Left lobe of liver (tissue), 1 donor: Measurements from ENCODE around the genes MAST1 and CACNA1A.

DNA sequence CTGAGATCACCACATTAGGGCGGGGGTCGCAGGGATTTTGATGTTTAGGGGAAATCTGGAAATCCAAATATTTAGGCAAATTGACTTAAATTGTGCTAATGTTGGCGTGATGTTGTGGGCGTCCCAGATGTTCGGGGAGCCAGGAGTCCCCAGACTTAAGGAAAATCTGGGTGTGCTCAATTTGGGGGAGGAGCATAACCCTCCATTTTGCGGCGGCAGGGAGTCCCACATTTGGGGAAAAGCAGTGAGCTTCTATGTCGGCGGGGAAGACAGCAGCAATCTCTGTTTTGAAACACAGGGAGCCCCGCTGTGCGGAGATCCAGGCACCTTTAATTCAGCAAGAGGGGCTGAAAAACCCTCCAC, 3.3 kb upstream of the HOOK2 start:
- PRO-cap, result no peak

DNA sequence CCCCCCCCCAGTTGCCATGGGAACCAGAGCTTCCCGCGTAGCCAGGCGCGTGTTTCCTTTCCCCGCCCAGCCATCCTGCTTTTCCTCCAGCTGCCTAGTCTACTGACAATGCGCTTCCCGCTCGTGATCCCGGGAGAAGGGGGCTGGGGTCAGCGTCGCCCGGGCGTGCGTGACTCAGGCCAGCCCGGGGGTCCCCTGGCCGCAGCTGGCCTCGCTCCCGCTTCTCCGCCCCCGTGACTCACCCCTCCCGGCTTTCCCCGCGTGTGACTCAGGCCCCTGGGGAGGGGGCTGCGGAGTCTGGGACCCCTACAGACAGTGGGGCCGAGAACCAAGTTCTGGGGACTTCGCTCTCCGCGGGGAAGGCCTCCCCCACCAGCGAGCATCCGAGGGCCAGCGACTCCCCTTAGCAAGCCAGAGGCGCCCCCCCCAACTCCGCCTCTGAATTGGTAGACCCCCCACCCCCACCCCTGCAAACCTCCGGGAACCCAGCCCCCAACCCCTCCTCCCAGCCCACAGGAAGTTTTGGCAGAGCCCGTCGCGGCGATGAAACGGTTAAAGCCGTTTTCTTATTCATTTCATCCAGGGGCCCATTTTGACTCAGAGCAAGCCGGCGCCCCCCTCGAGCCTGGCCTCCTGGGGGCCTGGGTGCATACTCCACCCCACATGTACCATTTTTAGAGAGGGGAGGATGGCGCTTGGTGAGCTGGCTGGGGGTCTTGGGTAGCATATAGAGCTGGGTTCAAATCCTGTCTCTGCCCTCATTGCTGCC, 7.7 kb upstream of the HOOK2 start:
- PRO-cap, result bidirectional peak, plus-strand start at position 108 of the sequence, minus-strand start outside the sequence

DNA sequence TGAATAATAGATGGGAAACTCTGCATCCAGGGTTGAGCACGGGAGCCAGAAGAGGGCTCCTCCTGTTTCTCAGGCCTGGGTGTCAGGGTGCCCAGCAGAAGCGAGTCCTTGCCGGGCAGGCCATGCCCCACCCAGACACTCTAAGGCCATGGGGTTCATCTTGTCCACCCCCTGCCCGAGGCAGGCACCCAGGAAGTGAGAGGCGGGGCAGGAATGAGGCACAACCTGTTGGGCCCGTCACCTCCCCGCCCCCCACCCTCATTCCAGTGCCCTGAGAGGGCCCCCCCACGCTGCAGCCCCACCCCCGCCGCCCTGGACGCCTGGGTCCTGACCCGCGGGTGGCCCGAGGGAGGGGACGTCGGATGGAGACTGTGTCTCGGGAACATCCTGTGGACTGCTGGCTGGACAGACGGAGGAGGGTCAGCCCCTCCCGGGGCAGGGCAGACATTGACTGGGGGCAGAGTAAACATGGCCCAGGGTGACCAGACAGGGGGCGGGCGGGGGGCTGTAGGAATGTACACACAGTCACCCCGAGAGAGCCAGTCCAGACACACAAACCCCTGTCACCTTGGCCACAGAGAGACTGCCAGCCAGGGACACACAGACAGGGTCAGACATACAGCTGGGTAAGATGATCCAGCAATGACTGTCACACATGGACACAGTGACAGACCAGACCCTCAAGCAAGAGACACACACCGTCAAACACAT, 7.4 kb upstream of the JUNB start:
- PRO-cap, result no peak

- PRO-cap, result unidirectional peak, minus-strand start at chr19:12790857
Observed at GRCh38 chr19:12790638-12791164, 585 bp upstream of the JUNB start.

DNA sequence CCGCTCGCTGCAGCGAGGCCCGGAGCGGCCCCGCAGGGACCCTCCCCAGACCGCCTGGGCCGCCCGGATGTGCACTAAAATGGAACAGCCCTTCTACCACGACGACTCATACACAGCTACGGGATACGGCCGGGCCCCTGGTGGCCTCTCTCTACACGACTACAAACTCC, 304 bp downstream of the JUNB start:
- PRO-cap, result no peak

- PRO-cap, result no peak
Observed at GRCh38 chr19:12805872-12806323, 486 bp upstream of the RNASEH2A start.

GRCh38 chr19:12838096-12838815, at the start of gene MAST1:
Gene MAST1, plus strand, starts transcription at chr19:12838515.
- PRO-cap, result no peak

DNA sequence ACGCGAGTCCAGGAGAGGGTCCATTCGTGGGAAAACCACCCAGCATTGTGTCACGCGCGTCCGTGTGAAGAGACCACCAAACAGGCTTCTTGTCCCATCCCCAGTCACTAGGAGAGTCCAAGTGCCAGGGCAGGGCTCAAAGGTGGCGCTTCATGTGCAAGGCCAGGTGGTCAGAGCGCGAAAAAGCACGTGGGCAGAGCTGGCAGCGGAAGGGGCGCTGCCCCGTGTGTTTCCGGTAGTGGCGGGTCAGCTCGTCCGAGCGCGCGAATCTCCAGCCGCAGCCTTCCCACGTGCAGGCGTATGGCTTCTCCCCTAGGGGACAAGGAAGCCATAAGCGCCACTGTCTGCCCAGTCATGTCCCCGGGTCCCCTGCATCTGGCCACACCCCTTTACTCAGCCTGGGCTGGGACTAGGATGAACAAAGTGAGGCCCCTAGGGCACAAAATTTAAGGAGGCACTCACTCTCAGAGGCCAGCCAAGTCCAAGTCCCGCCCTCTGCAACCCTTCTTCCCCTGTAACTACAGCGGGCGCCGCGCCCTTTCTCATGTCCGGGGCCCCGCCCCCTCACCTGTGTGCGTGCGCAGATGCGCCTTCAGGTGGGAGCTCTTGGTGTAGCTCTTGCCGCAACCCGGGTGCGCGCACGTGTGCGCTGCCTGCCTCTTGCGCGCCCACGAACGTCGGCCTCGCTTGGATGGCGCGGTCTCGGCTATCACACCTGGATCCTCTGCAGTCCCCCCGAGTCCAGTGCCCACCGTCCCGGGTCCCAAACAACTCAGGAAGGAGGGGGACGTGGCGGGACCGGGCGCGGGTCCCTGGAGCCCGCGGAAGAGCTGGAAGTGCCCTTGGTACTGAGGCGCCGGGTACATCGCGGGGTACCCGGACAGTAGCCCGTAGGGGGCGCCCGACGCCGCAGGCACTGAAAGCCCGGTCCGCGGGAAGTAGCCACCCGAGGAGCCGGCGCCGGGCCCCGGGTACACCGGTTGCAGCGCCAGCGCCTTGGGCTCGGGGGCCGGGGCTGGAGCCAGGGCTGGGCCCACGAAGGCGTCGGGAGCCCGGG, 1.9 kb downstream of the KLF1 start:
- PRO-cap, result no peak

GRCh38 chr19:12946073-12946778, 564 bp downstream of the RAD23A start:
- PRO-cap, result bidirectional peak, plus-strand start at chr19:12946305, minus-strand start at chr19:12946228

- PRO-cap, result no peak
Observed at GRCh38 chr19:12946779-12947699, 1.4 kb downstream of the RAD23A start.

- PRO-cap, result no peak
Observed at GRCh38 chr19:12952848-12953897, 3.9 kb downstream of the GADD45GIP1 start.

GRCh38 chr19:13031380-13032688, 36.6 kb downstream of the NFIX start:
- PRO-cap, result no peak

DNA sequence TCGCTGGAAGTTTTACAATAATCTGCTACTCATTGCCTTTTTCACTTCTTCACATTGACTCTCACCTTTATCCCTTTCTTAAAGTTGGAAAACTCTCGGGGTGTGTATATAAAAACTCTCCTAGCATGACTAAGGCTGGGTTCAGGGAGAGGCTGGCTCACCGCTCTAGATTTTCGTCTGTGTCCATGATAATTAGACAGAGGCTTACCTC, 39.3 kb downstream of the NFIX start:
- PRO-cap, result no peak

GRCh38 chr19:13082754-13083424, 19.8 kb downstream of the LYL1 start:
- PRO-cap, result bidirectional peak, plus-strand start at chr19:13083223, minus-strand start at chr19:13082921

DNA sequence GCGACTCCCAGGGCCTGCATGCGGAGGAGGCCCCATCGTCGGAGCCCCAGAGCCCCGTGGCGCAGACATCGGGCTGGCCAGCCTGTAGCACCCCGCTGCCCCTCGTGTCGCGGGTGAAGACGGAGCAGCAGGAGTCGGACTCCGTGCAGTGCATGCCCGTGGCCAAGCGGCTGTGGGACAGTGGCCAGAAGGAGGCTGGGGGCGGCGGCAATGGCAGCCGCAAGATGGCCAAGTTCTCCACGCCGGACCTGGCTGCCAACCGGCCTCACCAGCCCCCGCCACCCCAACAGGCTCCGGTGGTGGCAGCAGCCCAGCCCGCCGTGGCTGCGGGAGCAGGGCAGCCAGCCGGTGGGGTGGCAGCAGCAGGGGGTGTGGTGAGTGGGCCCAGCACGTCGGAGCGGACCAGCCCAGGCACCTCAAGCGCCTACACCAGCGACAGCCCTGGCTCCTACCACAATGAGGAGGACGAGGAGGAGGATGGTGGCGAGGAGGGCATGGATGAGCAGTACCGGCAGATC, 14.5 kb downstream of the STX10 start:
- PRO-cap, result no peak

GRCh38 chr19:13149322-13149634, 897 bp downstream of the STX10 start:
- PRO-cap, result no peak

GRCh38 chr19:13153812-13154717, 3.9 kb downstream of the IER2 start:
- PRO-cap, result bidirectional peak, plus-strand start at chr19:13154467, minus-strand start at chr19:13154333

DNA sequence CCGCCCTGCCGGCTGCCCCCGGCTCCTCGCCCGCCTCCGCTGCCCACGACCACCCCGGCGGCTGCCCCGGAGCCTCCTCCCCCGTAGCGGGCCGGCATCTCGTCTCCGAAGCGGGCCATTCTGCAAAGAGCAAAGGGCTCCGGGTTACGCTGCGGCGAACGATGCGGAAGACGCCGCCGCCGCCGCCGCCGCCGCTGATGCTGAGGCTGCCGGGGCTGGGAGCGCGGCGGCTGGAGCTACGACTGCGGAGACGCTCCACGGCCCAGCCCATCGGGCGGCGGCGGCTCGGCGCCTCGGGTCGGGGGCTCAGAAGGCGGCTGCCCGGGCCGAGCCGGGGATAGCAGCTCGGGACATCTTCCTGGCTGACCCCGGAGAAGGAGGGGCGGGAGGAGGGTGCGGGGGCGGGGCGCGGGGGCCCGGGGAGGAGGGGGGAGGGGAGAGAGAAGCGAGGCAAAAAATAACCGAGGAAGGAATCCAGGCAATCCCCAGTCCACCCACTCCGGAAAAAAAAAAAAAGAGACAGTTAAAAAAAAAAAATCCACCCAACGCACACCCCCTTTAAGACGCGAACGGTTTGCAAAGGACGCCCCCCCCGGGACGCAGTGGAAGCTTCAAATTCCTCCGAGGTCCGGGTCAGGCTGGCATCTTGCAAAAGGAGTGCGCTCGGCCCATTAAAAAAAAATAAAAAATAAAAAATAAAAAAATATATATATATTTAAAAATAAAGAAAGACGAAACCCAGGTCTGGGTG, at the start of gene CACNA1A:
CACNA1A (minus strand) TSS at position 374 of the 751 bp plus-strand sequence.
- PRO-cap, result no peak

DNA sequence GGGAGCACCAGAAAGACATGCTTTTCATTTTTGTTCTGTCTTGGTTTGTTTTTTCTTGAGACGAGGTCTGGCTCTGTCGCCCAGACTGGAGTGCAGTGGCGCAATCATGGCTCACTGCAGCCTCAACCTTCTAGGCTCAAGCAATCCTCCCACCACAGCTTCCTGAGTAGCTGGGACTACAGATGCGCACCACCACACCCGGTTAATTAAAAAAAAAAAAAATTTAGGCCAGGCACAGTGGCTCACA, 6.1 kb upstream of the ZSWIM4 start:
- PRO-cap, result no peak

DNA sequence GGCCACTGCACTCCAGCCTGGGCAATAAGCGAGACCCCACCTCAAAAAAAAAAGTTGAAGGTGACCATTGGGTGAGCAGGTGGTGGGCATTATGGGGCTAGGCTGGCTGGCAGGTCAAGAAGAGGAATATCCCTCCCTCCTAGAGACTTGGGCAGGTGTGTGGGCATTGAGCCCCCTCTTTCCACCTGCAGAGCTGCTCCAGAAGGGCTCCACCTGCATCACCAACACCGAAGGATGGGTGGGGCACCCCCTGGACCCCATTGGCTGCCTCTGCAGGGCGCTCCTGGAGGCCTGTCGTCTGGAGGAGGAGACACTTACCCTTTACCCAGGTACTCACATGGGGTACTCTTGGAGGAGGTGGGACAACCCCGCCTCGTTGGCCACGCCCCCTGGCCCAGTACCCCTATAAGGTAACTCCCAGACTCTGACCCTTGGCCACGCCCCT, 21.8 kb downstream of the ZSWIM4 start:
- PRO-cap, result no peak